Subcutaneous preadipocyte (primary cell): ENCODE measurements around a stretch of chr5.

GRCh38 chr5:57030089-57030537 lies 78.2 kb upstream of the MIER3 start:
- CAGE, long polyA plus RNA = no peak

GRCh38 chr5:57054694-57055253 lies 102.9 kb upstream of the MIER3 start:
- CAGE, long polyA plus RNA = no peak

GRCh38 chr5:57176912-57177315 lies 3.1 kb downstream of the GPBP1 start:
- CAGE, long polyA plus RNA = no peak

DNA sequence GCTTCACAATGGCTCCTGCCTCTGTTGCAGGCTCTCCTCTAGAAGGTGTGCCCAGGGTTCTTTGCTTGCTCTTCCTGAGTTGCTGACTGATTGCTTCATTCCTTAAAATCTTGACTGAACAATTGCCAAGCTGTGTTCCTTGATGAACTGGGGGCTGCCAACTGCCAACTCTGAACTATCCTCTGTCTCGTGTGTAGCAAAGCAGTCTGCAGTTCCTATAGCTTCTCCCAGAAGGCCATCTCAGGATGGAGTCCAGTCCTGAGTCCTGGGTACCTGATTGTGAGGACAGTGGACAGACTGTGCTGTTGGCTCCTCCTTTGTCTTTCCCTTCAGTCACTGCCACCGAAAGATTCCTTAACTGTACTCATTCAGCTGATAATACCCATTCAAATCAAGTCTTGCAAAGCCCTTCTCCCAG lies 131.6 kb downstream of the GPBP1 start:
- CAGE, long polyA plus RNA = no peak

DNA sequence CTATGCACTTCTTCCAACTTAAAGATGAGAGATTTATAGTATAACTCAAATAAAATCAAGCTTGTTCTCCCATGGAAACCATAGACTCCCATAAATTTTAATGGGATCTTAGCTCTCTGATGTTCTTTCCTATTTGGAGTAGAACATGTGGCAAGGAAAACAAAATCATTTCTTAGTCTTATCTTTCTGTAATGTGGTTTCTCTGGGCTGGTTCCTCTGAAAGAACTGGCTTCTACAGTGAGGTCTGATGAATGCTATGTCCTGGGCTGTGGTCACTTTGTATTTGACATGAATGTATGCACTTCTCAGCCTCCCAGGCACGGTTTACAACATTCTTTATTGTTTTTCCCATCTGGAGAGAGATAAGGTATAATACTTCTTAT lies 47.1 kb downstream of the ACTBL2 start:
- CAGE, long polyA plus RNA = no peak

GRCh38 chr5:57452737-57453512 lies 29.7 kb downstream of the ACTBL2 start:
- CAGE, long polyA plus RNA = no peak

DNA sequence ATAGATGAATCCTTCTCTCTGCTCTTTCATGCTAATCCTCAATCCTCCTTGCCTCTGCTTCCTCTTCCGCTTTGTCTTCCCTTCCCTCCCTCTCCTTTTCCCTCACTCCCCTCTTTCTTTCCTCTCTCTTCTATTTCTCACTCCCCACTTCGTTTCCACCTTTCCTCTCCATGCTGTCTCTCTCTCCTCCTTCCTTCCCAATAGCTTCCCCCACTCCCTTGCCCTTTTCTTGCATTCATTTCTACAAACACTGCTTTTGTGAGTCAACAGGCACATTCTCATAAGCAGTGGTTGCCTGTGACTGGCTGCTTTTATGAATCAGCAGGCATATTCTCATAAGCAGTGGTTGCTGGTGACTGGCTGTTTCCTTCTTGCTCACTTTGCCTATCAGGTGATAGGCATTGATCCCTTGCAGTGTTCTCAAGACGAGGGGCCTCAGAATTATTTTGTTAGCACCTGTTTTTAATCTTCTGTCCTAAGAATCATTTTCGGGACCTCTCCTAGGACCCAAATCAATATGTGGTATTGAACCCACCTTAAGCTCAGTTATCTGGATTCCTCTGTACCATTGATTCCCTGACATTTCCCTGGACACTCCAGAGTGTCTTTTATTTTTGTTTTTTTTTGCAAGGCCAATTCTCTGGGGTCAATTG lies 116.2 kb upstream of the ACTBL2 start:
- CAGE, long polyA plus RNA = no peak

GRCh38 chr5:57636146-57636486 lies 153.5 kb upstream of the ACTBL2 start:
- CAGE, long polyA plus RNA = no peak

DNA sequence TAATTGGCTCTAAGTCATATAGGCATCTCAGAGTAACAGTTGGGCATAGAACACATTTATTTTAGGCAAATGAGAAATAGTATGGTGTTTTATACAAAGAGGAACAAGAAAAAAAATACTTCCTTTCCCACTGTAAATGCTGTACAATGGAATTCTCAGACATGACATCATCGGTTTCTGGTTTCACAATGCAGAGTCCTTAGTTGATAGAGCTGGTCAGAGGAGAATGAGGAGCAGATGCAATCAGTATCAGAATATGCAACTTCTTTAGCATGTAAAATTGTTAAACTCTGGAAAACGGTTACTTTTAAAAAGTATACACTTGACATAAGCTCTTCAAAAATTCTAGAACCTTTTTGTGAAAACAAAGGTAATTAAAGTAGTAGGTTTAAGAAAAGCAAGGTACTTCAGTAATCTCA lies 49.4 kb downstream of the PLK2 start:
- CAGE, long polyA plus RNA = no peak

DNA sequence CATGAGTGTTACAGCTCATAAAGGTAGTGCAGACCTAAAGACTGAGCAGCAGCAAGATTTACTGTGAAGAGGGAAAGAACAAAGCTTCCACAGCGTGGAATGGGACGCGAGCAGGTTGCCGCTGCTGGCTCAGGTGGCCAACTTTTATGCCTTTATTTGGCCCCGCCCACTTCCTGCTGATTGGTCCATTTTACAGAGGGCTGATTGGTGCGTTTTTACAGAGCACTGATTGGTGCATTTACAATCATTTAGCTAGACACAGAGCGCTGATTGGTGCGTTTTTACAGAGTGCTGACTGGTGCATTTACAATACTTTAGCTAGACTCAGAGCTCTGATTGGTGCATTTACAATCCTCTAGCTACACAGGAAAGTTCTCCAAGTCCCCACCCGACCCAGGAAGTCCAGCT lies 13.8 kb downstream of the PLK2 start:
- CAGE, long polyA plus RNA = no peak

- CAGE, long polyA plus RNA = no peak
Measured at GRCh38 chr5:58460118-58461391, 669 bp upstream of the PLK2 start.

- CAGE, long polyA plus RNA = no peak
Measured at GRCh38 chr5:59187836-59188181, 604.9 kb downstream of the RAB3C start.

DNA sequence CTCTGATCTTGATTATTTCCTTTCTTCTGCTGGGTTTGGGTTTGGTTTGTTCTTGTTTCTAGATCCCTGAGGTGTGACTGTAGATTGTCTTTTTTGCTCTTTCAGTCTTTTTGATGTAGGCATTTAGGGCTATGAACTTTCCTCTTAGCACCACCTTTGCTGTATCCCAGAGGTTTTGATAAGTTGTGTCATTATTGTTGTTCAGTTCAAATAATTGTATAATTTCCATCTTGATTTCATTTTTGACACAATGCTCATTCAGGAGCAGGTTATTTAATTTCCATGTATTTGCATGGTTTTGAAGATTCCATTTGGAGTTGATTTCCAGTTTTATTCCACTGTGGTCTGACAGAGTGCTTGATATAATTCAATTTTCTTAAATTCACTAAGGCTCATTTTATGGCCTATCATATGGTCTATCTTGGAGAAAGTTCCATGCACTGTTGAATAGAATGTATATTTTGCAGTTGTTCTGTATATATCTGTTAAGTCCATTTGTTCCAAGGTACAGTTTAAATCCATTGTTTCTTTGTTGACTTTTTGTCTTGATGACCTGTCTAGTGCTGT lies 588.0 kb downstream of the PDE4D start:
- CAGE, long polyA plus RNA = no peak

GRCh38 chr5:59357549-59358115 lies 535.9 kb downstream of the PDE4D start:
- CAGE, long polyA plus RNA = no peak

DNA sequence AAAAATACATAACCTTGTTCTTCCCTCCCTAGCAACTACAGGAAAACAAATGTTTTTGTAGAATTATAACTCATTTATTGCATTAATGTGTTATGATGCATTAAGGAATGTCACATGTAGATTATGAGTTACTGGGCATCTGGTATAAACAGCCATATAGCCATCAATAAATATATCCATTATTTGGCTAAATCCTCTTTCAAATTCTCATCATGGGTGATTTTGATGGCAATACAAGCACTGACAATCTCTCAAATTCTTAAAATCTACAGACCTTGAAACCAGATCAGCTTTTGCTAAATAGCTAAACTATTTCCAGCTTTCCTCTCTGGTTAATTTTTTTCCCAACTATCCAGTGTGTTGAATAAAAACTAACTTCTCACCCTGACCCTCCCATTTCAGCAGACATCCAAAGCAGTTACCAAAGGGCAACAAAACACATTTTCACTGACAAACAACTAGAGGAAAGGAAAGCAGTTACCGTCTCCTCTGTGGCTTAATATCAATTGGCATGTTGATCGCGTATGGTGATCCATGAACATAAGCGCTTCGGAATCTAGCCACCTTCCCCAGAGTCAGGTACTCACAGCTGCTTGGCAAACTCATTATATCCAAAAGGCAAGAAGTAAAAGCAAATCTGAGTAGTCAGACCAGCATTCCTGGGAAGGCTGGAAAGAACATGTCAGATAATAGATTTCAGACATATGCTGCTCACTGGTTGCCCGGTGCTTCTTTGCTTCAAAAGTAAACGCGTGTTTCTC lies 463.5 kb downstream of the PDE4D start:
- CAGE, long polyA plus RNA = no peak

DNA sequence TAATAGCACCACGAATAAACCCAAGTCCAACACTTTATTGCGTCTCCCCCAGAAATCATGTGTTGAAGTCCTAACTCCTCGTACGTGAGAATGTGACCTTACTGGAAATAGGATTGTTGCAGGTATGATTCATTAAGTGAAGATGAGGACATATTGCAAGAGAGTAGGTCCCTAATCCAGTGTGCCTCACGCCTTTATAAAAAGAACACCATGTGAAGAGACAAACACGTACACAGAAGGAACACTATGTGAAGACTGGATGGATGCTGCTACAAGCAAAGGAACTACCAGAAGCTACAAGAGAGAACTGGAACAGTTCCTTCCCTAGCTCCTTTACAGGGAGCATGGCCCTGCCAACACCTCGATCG lies 276.2 kb downstream of the PDE4D start:
- CAGE, long polyA plus RNA = no peak

GRCh38 chr5:59981709-59981953 lies 88.1 kb upstream of the PDE4D start:
- CAGE, long polyA plus RNA = no peak

DNA sequence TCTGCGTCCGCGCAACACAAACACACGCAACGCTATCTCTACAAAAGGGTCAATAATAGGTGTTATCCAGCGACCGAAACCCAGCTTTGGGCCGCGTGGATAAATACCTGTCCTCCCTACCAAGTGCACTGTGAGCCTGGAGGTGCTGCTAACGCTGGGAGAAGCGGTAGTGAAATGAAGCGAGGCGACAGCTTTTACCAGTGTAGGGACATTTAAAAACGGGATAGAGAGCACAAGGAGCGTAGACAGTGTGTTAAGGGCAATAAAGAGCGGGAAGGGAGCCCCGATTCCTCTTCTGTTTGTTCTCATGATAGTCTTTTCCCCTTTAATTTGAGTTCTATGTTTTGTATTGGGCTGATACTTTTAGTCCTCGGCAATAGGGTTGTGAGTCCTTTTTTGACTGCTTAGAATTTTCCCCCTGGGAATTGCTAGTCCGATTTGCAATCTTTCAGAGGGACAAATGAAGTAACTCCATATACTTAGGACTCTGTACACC lies 491 bp upstream of the DEPDC1B start:
- CAGE, long polyA plus RNA = no peak

GRCh38 chr5:60907616-60908540 lies 37.0 kb downstream of the ERCC8 start:
- CAGE, long polyA plus RNA = no peak

GRCh38 chr5:61212292-61212521 lies 49.9 kb upstream of the SMIM15 start:
- CAGE, long polyA plus RNA = no peak